Myometrial cell (primary cell): ENCODE measurements around the gene RARB.

- RAMPAGE, long total RNA = no peak
Observed at GRCh38 chr3:24520962-24521277, 26.3 kb upstream of the THRB start.

DNA sequence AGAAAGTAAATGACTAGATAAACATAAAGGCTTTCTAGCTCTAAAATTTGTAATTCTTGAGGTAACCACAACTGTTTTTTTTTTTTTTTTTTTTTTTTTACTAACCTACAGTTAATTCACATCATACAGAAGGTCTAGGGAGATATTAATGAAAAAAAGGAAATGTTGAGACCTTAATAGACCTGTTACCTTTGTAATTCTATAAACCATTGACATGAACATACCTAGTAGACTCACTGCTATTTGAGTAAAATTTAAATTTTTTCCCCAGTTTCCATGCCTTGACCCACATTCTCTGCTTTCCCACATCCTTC is 413.9 kb upstream of the THRB start:
- RAMPAGE, long total RNA = no peak

DNA sequence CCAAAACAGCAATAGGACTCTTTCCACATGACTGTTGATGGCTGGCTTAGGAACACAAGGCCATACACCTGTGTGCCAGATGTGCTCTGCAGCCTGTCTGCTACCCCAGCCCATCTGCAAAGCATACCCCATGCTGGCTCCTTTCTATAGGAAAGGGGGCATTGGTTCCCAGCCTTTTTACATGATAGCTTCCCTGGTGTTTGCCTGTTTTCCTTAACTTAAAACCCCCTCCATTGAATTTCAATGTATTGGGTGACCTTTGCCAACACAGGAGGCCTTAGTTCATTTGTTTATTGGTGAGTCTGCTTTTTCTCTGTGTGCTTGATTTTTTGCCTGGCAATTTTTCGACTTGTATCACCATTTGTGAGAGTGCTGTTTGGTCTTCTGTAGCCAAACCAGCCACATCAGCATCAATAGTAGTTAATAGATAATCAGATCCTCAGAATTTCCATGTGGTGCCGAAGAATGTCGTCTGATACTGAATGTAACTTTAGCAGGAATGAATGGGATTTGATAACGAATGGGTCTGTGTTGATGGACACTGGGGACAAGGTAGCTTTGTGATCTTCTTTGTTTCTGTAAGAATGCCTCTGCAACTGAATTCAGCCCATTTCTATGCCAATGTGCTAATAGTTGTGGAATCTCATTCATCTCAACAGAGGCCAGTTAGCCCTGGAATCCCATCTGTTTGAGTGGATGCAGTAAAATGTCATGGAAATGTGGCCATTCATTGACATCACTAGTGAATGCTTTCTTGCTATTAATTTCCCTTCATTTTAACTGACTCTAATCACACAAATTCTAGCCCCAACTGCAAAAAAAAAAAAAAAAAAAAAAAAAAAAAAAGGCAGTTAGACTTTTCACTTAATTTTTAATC is 272.1 kb upstream of the RARB start:
- RAMPAGE, long total RNA = no peak

GRCh38 chr3:25426173-25426754 is 1.8 kb upstream of the RARB start:
- RAMPAGE, long total RNA = no peak

GRCh38 chr3:25427731-25429042 is at the start of gene RARB:
Gene RARB, plus strand, starts transcription at chr3:25428263.
- RAMPAGE, long total RNA = start-site peak on the plus strand at chr3:25428240-25428278, 97 and 91 reads in 2 replicates; start-site peak on the plus strand at chr3:25428331-25428362, 38 and 22 reads in 2 replicates; start-site peak on the plus strand at chr3:25428548-25428590, 26 and 20 reads in 2 replicates; start-site peak on the plus strand at chr3:25428655-25428728, 56 and 27 reads in 2 replicates

GRCh38 chr3:25430355-25430755 is 2.3 kb downstream of the RARB start:
- RAMPAGE, long total RNA = no peak

DNA sequence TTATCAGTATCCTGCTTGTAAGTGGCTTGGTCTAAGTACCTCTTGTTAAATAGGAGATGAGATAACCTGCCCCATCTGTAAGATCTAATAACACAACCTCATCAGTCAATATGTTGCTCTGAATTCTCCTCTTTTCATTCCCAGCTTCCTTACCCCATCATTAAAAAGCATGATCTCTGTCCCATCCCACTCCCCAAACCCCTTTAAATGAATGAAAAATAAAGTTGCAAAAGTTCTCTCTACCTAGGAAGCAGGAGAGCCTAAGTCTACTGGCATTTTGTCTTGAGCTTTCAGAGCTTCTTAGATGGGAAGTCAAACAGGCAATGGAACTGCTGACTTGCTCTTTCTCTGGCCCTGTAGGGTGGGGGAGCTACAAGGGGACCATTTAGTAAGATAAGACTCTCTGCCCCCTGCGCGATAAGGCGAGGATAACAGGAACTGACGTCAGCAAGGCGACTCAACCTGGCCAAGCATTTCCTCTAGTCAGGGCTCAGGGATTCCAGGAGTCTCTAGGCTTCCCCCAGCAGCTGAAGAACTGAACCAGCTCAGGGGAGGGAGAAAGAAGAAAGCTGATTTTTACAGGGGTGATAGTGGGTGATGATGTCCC is 5.7 kb downstream of the RARB start:
- RAMPAGE, long total RNA = no peak

DNA sequence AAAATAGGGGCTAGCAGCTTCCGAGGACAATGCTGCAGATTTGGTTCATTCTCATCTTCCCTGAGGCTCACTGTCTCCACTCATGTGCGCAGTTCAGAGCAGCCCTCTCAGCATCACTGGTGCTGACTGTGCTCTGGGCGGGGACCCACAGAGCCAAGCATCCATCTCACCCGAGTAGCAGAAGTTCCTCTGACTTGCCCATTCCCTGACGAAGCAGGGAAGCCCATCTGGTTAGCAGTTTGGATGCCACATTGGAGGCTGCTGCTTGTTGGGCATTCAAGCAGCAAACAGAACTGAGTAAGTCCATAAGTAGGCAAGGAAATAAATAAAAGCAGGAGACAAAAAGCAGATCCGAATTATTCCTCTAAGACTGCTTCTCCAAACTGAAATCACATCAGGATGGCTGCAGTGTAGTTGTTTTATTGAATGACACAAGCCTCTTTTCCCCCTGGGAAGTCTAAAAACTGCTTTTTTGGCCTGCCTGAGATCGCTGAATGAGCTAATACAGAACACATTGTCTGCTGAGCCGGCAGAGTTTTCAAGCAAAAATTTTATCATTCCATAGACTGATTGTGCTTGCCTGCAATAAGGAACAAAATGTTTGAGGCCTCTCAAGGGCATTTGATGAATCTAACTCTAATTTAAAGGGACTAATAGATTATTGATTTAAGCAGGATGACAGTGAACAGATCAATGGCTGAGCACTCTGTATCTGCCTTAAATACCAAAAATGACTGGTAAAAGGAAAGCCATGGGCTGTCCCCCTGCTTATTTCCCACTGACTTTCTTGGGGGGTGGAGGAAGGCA is 27.7 kb downstream of the RARB start:
- RAMPAGE, long total RNA = no peak

- RAMPAGE, long total RNA = no peak
Observed at GRCh38 chr3:25598079-25598452, 66.6 kb downstream of the TOP2B start.

DNA sequence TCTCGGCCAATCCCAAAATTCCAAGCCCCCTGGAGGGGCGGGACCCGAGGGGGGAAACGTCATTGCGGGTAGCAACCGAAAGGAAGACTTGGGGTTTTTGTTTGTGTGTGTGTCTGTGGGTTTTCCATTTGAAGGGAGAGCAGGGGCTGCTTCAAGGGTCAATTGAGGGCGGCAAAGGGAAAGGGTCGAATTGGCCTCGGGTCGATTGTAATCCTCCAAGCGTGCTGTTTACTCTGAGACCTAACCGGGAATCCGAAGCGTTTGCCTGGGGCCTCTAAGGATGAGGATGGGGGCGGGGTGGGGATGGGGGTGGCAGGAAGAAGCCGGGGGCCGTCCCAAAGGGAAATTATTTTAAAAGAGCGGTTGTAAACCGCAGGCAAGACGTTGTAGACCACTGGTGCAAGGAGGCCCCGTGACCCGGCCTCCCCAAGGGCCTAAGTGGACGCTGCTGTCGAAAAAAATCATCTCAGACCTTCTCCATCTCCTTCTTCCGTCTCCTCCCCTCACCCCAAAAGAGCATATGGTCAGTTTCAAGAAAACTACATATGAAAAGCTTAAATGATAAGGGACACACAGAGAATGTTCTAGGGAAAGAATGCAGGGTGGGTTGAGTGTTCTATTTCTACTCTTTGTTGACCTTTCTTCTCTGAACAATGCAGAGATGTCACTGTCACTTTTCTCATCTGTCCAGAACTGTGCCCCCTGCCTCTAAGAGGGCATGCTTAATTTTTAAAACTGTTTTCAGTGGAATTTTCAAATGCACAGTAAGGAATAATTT is 484 bp upstream of the TOP2B start:
- RAMPAGE, long total RNA = no peak

- RAMPAGE, long total RNA = no peak
Observed at GRCh38 chr3:27138153-27138403, 231.1 kb downstream of the NEK10 start.

DNA sequence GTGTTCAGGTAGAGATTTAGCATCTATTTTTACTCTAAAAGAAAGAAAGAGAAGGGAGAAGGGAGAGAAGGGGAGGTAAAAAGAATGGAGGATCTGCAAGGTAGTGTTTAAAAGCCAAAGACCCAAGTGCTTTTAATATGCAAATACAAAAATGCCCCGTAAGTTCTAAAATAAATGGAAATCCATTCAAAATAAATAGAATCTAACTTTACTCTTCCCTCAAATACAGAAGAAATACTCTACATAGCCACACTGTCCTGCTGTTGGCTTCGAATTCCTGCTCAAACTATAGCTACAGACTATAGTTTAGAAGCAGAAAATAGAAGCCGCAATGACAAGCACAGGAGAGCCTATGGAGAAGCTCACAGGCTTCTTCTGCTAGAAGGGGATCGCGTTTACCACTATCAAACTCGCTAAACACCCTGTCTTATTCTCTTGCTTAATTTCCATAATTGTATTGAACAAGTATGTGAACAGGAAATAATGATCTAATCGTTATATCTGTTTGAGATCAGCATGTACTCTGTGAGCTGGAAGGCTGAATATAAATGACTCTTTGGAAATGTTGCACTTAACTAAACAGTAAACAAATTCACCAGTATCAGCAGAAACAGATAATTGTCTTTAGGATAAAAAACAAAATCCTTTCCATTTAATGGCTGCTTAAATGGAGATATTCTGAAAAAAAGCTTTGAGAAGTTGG is 15.2 kb downstream of the NEK10 start:
- RAMPAGE, long total RNA = no peak

DNA sequence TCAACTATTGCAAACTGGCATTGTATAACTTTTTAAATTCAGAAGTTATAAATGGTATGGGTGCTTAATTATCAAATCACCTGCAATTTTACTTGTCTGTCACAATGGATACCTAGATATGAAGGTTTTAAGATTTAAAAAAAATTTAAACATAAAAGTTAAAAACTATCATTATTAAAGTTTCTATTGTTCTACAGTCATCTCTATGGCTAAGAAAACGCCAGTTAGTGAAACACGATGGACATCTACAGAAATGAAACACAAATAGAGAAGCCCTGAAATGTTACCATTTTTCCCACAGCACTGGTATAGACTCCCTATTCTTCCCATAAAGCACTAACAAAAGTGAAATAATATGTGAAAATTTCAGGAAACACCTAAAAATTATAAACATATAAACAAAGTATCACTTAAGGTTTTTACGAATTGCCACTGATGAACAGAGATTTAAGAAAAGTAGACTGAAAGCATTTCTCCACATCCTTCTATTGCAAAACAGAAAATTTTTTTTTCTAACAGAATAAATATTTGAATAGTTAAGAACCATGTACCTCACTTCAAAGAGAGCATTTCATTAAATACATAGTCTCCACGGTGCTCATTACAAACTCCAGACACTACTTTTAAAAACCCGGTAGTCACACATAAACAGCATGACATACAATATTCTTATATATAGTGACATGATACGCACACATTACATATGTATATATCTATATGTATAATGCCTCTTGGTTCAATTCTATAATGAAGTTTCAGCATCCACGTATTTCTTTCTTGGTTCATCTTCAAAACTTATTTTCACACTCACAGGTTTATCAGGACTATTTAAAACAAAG is 7.1 kb upstream of the NEK10 start:
- RAMPAGE, long total RNA = no peak

- RAMPAGE, long total RNA = no peak
Observed at GRCh38 chr3:27436058-27436669, 48.0 kb downstream of the SLC4A7 start.

DNA sequence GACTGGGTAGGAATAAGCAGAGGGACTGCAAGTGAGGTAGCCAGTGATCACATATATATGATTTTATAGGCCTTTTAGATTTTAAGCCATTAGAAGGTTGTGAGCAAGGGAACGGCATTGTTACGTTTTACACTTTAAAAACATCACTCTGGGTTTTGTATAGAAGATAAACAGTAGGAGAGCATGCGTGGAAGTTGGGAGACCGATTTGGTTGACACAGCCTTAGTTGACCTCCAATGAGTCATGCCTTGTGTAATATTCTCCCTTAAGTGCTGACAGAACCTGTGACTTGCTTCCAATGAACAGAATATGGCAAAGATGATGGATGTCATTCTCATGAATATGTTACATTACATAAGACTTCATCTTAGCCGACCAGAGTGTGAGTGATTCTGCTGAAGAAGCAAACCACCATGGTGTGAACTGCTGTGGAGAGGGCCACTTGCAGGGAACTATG is 37.2 kb upstream of the SLC4A7 start:
- RAMPAGE, long total RNA = no peak

- RAMPAGE, long total RNA = no peak
Observed at GRCh38 chr3:27585334-27585813, 101.2 kb upstream of the SLC4A7 start.

DNA sequence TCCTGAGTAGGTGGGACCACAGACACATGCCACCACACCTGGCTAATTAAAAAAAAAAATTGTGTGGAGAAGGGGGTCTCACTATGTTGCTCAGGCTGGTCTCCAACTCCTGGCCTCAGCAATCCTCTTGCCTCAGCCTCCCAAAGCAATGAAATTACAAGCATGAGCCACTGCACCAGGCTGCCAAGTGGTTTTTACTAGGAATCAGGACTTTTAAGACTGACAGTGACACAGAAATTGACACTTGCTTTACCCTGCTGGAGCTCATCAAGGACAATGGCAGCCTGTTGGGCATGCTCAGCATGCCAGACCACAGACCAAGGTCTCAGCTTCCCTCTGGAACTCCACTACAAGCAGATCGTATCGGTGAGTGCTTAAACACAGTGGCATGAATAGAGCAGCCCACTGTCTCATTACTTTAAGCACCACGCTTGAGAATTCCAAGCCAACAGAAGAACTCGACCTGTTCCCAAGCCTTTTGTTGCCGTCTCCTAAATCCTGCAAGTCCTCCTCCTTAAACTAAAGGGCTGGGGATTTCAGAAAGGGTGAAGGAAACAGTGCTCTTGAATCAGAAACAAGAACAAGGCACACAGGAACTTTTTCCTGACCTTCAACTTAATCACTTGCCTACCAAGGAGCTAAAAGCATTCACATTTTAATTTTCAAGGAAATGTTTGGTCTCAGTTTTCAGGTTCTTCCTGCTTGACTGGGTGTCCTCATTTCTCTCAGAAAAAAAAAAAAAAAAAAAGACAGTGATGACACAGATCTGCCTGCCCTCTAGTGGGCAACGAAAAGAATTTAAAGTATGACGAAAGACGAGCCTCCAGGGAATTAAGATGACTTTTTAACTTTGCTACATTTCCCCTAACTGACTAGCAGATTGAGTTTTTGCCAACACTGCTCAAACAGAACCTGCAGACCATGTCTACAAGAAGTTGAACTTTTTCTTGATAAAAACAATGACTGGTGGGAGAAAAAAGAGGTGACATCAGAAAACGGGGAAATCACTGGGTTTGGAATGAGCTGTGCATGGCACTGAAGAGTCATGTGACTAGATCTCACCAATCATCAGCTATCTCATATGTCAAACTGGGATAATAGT is 41.2 kb downstream of the EOMES start:
- RAMPAGE, long total RNA = no peak

- RAMPAGE, long total RNA = no peak
Observed at GRCh38 chr3:27726346-27726545, 4.1 kb upstream of the EOMES start.

DNA sequence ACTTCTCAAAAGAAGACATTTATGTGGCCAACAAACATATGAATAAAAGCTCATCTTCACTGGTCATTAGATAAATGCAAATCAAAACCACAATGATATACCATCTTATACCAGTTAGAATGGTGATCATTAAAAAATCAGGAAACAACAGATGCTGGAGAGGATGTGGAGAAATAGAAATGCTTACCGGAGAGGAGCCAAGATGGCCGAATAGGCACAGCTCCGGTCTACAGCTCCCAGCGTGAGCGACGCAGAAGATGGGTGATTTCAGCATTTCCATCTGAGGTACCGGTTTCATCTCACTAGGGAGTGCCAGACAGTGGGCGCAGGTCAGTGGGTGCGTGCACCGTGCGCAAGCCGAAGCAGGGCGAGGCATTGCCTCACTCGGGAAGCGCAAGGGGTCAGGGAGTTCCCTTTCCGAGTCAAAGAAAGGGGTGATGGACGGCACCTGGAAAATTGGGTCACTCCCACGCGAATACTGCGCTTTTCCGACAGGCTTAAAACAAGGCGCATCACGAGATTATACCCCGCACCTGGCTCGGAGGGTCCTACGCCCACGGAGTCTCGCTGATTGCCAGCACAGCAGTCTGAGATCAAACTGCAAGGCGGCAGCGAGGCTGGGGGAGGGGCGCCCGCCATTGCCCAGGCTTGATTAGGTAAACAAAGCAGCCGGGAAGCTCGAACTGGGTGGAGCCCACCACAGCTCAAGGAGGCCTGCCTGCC is 182.2 kb upstream of the CMC1 start:
- RAMPAGE, long total RNA = no peak

DNA sequence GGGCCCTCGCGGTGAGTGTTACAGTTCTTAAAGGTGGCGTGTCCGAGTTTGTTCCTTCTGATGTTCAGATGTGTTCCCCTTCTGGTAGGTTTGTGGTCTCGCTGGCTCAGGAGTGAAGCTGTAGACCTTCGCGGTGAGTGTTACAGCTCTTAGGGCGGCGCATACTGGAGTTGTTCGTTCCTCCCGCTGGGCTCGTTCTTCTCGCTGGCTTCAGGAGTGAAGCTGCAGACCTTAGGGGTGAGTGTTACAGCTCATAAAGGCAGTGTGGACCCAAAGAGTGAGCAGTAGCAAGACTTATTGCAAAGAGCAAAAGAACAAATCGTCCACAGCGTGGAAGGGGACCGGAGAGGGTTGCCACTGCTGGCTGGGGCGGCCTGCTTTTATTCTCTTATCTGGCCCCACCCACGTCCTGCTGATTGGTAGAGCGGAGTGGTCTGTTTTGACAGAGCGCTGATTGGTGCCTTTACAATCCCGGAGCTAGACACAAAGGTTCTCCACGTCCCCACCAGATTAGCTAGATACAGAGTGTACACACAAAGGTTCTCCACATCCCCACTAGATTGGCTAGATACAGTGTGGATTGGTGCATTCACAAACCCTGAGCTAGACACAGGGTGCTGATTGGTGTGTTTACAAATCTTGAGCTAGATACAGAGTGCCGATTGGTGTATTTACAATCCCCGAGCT is 41.8 kb upstream of the CMC1 start:
- RAMPAGE, long total RNA = no peak